Melanocyte of skin (primary cell): ENCODE measurements around a stretch of chr9.

DNA sequence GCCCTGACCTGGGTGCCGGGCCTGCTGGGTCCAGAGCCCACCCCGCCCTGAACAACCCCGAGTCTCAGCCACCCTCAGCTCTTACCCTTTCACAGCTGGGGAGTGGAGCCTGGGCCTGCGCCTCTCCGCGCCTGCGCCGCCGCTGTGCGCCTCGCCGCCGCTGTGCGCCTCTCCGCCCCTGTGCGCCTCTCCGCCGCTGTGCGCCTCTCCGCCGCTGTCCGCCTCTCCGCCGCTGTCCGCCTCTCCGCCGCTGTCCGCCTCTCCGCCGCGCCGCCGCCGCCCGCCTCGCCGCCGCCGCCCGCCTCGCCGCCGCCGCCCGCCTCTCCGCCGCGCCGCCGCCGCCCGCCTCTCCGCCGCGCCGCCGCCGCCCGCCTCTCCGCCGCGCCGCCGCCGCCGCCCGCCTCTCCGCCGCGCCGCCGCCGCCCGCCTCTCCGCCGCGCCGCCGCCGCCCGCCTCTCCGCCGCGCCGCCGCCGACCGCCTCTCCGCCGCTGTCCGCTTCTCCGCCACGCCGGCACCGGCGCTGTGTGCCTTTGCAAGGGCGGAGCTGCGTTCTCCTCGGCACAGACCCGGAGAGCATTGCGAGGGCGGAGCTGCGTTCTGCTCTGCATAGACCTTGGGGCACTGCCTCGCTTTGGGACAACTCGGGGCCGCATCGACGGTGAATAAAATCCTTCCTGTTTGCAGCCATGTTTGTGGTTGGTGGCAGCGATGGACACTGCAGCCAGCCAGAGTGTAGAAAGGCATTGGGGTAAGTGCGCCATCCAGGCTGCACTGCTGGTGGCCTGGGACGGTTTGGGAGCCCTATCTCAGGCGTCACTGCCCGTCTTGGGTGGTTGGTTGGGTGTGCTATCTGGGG lies 544.2 kb downstream of the FOXD4L6 start:
- CAGE, long polyA plus RNA, 2 experiments = no peak in any of the 2 experiments

DNA sequence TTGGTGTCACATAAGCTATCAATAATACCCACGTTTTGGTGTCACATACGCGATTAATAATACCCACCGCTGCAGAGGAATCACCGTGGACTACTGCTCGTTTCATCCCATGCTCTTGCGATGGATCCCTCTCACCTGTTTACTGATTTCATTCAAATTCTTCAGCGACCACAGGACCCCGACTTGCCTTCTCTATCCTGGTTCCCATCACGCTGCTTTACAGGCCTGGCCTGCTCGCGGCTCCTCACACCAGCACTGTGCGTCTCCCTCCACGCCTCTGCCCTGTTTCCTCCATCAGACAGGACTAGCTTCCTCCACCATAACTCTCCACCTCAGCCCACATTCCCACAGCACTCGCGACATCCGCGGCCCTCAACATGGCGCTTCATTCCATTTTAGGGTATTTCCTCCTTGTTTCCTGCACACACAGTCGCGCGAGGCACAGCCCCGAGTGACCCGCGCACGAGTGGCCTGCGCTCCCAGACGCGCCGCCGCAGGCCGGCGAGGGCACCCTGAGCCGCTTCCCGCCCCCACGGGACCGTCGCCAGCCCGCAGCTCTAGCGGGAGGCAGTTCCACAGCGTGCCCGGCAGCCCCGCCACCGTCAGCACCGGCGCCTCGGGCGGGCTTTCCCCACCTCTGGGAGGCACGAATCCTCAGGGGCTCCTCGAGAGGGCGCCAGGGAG lies 136.8 kb downstream of the FOXD4L6 start:
- CAGE, long polyA plus RNA, 2 experiments = no peak in any of the 2 experiments

GRCh38 chr9:41269098-41269451 lies 80.0 kb upstream of the ZNG1F start:
- CAGE, long polyA plus RNA, 2 experiments = no peak in any of the 2 experiments

GRCh38 chr9:41356517-41356960 lies 167.4 kb upstream of the ZNG1F start:
- CAGE, long polyA plus RNA, 2 experiments = no peak in any of the 2 experiments

GRCh38 chr9:43119655-43119985 lies 936.2 kb downstream of the SPATA31A6 start:
- CAGE, long polyA plus RNA, 2 experiments = no peak in any of the 2 experiments

- CAGE, long polyA plus RNA, 2 experiments = no peak in any of the 2 experiments
Measured at GRCh38 chr9:62375861-62376444, 1186.1 kb downstream of the SPATA31A7 start.

- CAGE, long polyA plus RNA, 2 experiments = no peak in any of the 2 experiments
Measured at GRCh38 chr9:62801608-62802362, 1611.9 kb downstream of the SPATA31A7 start.

GRCh38 chr9:62837141-62837983 lies 1647.5 kb downstream of the SPATA31A7 start:
- CAGE, long polyA plus RNA, 2 experiments = no peak in any of the 2 experiments

DNA sequence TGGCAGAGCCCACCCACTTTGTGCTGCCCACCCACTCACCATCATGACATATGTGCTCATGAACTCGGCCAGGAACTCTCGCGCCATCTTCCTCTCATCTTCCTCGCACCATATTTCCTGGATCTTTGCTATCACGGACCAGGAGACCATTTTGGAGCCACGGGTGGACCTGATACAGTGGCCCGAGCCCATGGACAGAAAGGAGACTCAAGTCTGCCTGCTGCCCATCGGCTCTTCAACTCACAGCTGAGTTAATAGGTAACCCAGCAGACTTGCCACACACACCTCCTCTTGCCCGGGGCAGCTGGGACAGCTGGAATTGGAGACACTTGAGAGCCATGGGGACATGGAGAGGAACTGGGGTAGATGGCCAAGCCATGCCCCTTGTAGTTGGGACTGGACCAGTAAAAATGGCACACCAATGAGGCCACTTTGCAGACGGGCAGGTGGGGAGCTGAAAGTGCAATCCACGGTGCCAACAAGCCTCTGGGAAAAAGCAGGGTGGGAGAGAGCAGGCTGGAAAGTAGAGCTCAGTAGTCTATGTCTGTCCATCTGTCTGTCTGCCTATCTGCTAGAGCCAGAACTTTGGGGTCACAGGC lies 1958.2 kb downstream of the FOXD4L5 start:
- CAGE, long polyA plus RNA, 2 experiments = no peak in any of the 2 experiments

- CAGE, long polyA plus RNA, 2 experiments = no peak in any of the 2 experiments
Measured at GRCh38 chr9:63338075-63339074, 1946.6 kb downstream of the FOXD4L5 start.

DNA sequence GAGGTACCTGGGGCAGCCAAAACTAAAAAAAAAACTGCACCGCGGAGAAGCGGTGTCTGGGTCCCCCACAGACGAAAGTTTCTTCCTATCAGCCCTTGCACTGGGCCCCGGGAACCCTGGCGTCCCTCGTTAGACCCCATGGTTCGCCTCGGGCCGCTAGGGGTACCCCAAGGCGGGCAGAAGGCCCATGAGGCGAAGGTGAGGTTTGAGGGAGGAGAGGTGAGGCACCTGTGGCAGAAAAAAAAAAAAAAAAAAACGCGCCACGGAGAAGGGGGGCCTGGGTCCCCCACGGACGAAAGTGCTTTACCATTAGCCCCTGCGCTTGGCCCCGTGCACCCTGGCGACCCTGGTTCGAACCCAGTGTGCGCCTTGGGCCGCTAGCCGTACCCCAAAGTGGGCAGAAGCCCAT lies 1576.2 kb downstream of the FOXD4L5 start:
- CAGE, long polyA plus RNA, 2 experiments = no peak in any of the 2 experiments

DNA sequence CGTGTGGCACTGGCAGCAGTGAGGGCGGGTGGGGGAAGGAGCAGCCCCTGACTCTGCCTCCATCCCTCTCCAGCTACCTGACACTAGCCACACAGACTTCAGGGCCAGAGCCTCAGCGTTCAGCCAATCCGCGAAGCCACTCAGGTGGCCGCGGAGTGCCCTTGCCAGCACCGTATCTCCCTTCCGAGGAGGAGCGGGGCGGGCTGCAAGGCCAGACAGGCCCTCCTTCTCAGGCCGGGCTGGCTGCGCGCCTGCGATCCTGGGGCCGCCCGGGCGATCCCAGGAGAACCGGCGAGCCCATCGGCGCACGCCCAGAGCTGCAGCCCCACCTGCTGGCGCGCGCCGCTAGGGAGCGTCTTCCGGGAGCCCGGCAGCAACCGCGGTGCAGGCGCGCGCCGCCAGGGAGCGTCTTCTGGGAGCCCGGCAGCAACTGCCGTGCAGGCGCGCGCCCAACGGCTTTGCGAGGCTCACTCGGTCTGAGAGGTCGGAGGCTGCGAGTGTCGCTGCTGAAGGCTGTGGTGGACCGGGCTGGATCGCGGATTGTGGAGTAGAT lies 916.0 kb downstream of the FOXD4L5 start:
- CAGE, long polyA plus RNA, 2 experiments = no peak in any of the 2 experiments

- CAGE, long polyA plus RNA, 2 experiments = no peak in any of the 2 experiments
Measured at GRCh38 chr9:67058890-67059669, 66.7 kb upstream of the SPATA31A3 start.

DNA sequence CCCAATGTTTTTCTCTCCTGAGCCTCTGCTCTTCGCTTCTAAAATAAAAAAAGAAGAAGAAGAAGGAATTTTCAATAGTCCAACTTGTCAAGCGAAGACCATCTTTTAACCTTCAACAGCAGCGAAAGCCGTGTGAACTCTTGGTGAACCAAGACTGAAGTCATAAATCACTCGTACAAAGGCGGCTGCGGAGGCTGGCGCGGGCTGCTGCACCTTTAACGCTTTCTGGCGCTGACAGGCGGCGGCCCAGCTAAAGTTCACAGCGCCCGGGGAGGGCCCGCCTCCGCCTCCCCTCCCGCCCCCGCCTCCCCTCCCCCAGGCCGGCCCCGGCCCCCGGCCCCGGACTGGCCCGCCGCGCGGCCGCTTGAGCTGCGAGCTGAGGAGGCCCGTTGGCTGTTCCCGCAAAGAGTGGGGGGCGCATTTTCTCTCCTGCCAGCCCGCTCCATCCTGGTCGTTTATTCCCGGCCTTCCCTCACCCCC lies 147.4 kb upstream of the ANKRD20A1 start:
- CAGE, long polyA plus RNA, 2 experiments = no peak in any of the 2 experiments

DNA sequence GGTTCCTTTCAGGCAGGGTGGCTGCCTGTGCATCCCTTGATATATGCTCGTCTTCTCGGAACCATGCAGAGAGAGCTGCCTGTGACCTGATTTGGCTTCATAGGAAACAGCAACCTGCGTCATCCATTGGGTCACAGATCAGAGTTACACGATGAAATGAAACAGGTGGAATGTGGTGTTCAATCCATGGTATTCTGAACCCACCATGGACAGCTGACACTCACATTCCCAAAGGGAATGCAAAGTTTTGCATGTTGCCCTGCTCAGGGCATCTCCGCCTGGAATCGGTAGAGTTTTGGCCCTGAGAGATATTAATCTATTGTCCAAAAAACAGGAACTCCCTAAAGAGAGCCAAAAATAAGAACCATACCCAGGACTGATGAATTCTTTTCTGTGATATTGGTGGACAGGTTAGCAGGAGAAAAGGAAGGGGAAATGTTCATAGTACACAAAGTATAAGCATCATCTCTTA lies 85.6 kb downstream of the TMEM252 start:
- CAGE, long polyA plus RNA, 2 experiments = no peak in any of the 2 experiments

GRCh38 chr9:68500310-68501441 lies 40.0 kb downstream of the TMEM252 start:
- CAGE, long polyA plus RNA, 2 experiments = no peak in any of the 2 experiments

DNA sequence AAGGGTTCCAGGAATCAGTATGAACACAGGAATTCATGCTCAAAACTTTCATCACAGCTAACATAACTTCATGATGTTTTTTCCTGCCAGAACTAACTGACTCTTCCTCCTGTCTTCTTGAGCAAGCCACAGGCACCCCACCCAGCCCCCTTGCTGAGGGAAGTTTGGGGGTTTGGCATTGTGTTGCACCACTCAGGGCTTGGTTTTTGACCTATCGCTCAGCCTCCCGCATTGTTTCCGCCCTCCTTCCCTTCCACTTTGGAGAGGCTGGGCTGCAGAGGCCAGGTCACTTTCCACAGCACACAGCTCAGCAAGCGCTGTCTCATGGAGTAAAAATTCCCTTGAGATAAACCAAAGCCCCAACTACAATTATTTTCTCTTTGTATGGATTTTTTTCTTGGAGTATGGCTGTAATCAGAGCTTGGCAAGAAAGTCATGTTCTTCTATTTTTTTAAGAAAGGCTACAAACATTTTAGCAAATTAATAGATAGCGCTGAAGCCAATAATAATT lies 19.9 kb upstream of the TMEM252 start:
- CAGE, long polyA plus RNA, 2 experiments = no peak in any of the 2 experiments

GRCh38 chr9:68643447-68644294 lies 61.4 kb upstream of the PIP5K1B start:
- CAGE, long polyA plus RNA, 2 experiments = no peak in any of the 2 experiments

DNA sequence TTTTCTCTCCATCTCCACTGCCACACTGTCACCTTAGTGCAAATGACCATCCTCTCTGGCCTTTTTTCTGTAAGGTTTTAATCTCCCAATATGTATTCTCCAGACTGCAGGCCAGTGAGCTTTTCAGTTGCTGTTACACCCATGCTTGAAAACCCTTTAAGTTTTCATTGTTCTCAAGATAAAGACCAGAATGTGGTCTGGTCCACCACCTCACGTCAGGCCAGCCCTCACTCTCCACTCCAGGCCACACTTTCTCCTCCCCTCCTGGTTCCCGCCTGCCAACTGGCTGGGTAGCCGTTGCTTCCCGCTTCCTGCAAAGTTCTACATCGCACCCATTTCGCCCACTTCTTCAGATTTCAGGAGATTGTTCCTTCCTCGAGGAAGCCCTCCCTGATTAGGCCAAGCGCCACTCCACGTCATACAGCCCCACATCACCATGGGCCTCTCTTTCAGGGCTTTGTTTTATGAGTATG lies 455 bp upstream of the PABIR1 start:
- CAGE, long polyA plus RNA, 2 experiments = no peak in any of the 2 experiments

- CAGE, long polyA plus RNA, 2 experiments = no peak in any of the 2 experiments
Measured at GRCh38 chr9:68798320-68799033, 18.6 kb downstream of the PABIR1 start.